BE2C (cell line): ENCODE measurements around a stretch of chr3.

- RRBS: 38% methylated on average over 3 of the region's 17 CpGs
Observed at GRCh38 chr3:195030785-195031554, 240.0 kb downstream of the XXYLT1 start.

DNA sequence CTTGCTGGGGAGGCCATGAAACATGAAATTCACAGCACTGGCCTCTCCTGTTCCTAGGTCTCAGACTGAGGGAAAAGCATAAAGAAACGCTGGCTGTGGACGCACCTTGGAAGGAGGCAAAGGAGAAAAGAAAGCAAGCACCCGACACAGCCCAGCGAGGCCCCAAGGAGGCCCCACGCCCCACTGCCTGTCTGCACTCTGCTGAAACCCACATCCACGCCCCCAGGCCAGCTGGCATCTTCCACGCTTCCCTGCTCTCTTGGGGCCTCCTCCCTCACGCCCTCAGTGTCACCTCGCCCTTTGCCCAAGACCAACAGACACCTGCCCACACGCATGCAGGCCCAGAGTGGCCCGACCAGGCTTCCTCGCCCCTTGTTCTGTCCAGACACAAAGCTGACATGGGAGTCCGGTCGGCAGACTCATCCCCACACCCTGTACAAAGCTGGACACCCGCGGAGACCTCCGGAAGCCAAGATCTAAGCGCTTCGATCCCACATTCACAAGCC is 176.8 kb downstream of the XXYLT1 start:
- RRBS: 78% methylated on average over 5 of the region's 19 CpGs

DNA sequence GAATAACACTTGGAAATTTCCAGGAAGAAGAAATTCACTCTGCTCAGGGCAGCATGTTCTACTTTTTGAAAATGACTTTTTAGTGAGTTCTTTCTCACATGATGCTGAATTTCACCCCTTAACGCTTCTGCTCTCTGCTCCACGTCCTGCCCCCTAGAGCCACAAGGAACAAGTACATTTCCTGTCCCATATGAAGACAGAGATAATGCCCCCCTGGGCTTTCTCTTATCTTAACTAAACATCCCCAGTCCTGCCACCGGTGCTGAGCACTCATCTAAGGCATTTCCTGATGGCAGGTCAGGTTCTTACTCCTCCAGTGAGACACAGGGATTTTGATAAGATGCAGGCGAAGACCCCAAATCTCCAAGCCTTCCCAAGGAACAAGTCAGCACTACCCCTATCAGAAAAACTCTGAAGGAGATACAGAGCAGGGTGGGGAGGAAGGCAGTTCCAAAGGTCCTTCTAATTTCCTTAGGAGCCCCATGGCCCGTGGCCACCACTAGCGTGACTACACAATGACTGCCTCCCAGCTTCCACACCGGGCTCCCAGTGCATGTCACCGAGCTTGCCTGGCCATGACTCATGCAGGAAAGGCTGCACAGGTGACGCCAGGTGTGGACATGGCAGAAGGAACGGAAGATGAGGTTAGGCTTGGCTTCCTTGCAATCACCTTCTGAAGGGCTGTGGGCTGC is 152.9 kb downstream of the XXYLT1 start:
- RRBS: no CpG with 5 or more reads among the region's 10 CpGs

DNA sequence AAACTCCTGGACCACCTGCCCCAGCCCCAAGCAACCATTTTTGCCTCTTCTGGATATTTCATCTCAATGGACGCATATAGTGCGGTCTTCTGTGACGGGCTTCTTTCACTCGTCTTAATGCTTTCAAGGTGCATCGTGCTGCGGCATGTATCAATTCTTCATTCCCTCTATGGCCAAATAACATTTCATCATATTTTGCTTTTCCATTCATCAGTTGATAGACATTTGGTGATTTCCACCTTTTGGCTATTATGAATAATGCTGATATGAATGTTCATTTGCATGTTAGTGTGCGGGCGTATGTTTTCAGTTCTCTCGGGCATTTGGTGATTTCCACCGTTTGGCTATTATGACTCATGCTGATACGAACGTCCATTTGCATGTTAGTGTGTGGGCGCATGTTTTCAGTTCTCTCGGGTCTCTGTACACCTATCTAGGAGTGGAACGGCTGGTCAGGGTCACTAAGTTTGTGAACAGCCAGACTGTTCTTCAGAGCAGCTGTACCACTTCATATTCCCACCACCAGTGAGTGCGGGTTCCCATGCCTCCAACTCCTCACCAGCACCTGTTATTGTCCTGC is 141.5 kb downstream of the XXYLT1 start:
- RRBS: no CpG with 5 or more reads among the region's 16 CpGs

DNA sequence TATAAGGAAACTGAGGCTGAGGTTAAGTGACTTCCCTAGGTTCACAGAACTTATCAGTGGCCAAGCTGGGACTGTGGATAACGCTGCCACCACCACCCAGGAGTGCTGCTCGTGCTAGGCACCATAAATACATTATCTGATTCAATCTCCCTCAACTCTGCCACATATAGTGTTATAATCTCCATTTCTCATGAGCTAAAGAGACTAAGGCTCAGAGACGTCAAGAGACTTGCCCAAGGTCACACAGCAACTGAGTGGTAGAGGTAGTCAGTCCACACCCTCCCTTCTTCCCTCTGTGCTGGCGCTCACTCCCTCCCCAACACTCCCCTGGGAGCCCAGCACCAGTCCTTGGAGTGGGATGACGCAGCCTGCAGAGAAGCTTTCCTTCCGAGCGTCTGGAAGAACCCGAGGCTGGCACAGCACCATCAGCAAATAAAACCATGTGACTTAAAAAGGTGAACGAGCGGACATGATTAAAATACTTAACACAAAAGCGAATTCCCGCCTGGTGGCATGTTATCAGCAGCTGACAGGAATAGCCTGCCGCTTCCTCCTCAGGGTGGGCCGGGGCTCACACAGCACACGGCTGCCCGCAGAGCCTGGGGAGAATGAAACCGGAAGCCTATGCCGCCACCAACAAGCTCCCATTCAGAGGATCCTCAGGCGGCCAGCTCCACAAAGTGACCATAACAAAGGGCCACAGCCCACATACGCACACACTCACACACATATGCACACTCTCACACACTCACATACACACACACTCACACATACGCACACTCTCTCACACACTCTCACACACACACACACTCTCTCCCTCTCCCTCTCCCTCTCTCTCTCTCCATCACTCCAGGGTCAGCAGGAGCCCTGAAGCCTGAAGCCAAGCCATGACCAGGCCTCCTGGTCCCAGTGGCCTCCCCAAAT is 120.6 kb downstream of the XXYLT1 start:
- RRBS: 2% methylated on average over 4 of the region's 21 CpGs

DNA sequence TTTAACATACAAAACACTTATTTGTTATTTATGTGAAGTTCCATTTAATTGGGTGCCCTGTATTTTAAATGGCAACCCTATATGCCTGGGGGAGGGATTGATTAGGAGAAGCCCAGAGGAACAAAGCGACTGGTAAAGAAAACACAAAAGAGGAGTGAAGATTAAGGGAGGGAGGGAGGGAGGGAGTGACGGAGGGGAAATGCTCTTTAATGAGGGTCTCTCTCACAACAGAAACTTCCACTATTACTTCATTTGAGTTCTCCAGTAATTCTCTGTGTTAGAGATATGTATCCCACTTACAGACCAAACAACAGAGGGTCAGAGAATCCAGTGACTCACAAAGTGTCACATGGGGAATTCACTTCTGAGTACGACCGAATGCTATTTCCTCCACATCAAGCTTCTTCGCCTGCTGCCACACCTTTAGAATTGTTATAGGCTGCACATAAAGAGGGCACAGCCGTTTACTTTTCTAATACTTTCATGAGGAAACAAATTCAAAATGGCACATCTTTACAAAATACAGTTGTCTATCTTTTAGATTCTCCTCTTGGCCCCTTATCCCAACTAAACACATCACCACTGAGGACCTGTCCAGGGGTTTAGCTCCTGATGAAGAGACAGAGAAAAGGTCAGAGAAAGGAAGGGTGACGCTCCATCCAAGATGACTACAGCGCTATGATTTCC is 119.1 kb downstream of the XXYLT1 start:
- RRBS: no CpG with 5 or more reads among the region's 8 CpGs

DNA sequence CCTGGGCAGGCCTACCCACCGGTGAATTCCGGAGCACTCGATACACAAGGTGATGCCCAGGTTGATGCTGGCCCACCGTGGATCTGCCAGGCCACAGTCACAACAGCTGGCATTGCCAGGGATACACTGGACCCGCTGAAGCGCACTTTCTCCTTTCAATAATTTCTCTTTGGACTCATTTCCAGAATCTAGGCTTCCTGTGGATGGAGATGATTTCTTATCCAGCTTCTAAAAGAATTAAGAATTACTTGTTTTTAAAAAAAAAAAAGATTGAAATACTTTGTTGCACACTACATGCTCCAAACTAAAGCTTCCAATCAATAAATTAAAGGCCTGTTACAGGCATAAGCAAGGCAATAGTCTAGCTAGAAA is 31.0 kb upstream of the XXYLT1 start:
- RRBS: no CpG with 5 or more reads among the region's 6 CpGs

DNA sequence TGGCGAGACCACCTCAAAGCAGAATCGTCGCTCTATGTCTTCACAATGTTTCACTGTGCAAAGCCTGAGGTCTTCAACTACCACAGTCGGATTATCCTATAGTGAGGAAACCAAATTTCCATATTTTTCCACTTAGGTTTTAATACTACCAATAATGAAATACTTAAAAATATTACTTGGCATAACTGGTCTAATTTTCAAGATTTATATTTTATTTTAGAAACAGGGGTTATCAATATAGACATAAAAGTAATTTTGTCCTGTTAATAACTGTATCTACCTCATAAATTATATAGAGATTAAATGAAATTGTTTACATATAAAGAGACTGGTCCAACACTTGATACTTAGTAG is 36.2 kb upstream of the XXYLT1 start:
- RRBS: no CpG with 5 or more reads among the region's 4 CpGs

DNA sequence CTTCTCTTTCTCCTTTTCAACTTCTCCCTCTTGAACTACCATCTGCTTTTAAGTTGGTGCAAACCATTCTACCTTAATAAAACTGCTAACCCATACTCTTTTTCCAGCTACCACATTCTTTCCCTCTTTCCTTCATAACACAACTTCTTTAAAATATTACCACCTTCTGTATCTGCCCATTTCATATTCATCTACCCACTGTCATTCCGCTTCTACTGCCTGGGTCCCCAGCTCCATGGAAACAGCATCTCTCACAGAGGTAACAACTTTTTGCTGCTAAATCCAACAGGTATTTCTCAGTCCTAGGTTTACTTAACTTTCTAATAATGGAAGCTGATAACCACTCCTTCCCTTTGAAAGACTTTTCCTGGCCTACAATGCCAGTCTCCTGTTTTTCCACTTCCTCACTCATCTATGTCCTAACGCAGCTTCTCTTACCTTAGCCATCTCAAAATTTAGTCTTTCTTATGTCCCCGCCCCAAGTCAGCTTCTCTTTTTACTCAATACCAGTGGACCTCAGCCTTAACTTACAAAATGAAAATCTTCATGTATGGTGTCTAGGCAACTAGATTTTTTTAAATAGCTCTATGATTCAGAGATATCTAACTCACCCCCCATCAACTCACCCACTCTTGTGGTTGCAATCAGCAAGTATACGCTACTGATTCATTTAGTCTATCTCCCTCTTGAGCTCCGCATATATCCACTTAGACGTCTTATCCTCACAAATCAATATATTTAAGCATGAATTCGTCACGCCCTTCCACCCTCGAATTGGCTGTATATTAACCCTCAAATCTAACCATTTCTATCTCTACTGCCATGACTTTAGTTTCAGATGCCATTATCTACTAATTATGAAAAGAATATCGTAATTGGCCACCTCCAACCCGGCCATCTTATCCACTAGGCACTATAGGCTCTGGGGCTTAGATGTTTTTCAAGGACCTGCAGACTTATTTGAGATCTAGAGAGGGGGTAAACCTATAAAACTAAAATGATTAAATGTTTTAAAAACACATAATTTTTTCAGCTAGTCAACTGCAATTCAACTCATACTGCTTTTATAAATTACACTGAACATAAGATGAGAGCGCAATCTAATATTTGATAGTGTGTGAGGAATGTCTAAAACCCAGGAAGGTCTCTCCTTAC is 58.9 kb upstream of the XXYLT1 start:
- RRBS: no CpG with 5 or more reads among the region's 12 CpGs

DNA sequence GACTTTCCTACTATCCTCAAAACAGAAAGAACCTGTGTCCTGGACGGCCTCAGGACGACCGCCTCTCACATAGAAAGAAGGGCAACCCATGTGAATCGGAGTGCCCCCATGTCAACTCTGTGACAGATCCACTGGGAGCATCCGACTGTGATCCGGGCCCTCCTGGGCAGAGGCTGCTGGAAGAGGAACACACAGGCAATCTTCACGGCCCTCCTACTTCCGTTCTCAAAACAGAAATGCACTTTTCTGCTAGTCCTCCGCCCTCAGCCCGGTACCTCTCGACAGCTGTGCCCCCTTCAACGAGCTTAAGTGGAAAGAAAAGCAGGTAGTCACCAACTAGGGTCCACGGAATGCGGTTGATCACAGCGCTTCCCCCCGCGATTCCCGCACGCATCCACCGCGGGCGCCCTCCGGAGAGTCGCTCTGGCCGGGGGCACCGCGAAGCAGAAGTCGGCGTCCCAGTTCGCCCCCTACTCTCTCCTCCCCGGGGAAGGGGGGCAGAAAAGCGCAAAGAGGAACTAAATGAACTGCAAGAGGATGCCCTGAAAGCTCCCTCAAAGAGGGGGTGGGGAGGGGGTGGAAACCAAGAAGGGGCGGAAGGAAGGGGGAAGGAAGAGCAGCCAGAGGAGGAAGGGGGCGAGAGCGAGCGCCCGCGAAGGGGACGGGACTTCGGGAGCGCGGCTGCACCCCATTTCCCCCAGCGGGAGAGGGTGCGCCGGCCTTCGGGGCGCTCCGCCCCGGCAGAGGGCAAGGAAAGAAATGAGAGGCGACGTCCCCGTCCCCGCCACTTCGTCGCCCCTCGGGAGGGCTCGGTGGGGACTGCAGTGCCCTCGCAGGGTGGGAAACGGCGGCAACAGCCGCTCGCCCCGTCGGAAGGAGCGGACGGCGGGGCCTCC is 755 bp downstream of the ACAP2 start:
- RRBS: under 1% methylated on average over 10 of the region's 67 CpGs

DNA sequence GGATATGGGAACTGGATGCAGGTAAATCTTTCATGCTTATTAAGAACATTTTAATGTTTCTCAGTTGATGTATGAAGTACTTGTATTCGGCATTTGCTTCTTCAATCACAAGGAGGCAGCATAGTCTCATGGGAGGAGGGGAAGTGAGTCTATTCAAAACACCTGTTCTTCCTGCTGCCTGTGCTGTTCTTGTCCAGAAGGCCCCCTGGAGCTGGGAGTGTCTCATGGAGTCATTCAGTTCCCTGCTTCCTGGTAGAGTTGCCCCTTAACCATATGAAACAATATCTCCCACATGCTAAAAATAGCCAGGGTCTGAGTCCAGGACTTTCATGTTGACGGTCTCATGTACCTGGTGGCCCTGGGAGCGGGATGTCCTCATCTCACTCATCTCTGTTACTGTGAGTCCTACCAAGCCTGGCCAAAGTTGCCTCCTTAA is 15.5 kb upstream of the PPP1R2 start:
- RRBS: no CpG with 5 or more reads among the region's 3 CpGs

GRCh38 chr3:195573829-195574059 is 10.0 kb downstream of the APOD start:
- RRBS: 98% methylated on average over 1 of the region's 8 CpGs

DNA sequence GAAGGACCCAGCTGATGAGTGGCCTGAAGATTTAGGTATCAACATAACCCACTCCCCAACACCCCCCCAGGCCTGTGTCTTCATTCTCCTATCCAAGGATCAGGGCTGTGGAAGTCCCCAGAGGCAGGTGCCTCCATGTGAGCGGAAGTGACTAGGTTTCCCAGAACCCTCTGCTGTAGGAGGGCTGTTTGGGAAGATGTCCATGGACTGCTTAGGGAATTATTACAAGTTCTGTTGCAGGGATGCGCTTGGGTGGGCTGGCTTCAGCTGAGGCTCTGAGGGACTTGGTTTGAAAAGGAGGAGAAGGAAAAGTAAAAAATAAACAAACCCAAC is 12.0 kb upstream of the APOD start:
- RRBS: no CpG with 5 or more reads among the region's 2 CpGs

DNA sequence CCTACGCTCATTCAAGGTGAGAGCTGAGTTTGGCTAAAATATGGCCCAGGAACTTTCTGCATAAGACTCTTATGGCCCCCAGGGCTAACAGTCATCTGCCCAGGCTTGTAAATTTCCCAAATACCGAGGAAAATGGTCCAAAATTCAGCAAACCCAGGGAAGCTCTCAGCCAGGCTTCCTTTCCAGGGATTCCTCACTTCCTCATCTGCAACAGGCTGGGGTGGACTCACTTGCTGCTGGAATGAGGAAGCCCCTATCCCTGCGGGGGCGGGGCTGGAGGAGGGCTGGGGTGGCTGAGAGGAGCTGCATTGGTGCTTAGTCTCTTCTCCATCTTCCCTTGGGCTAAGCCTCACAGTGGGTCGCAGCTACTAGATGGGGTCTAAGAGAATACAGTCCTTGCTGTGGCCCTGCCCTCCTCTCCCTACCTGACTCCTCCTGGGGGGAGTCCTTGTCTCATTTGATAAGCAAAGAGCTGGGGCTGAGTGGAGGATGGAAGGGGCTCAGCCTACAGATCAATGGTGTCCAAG is 28.5 kb upstream of the APOD start:
- RRBS: no CpG with 5 or more reads among the region's 5 CpGs

DNA sequence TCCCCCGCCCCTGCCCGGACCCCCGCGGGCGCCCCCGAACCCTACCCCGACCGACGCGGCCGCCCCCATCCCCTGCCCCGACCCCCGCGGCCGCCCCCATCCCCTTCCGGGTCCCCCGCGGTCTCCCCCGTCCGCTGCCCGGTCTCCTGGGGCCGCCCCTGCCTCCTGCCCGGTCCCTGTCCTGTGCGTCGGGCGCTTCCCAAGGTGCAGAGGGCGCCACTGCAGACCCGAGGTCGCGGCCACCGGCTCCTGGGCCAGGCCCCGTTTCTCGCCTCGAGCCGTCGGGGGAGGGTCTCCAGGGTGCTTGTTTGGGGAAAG is 51.6 kb upstream of the APOD start:
- RRBS: no CpG with 5 or more reads among the region's 36 CpGs

DNA sequence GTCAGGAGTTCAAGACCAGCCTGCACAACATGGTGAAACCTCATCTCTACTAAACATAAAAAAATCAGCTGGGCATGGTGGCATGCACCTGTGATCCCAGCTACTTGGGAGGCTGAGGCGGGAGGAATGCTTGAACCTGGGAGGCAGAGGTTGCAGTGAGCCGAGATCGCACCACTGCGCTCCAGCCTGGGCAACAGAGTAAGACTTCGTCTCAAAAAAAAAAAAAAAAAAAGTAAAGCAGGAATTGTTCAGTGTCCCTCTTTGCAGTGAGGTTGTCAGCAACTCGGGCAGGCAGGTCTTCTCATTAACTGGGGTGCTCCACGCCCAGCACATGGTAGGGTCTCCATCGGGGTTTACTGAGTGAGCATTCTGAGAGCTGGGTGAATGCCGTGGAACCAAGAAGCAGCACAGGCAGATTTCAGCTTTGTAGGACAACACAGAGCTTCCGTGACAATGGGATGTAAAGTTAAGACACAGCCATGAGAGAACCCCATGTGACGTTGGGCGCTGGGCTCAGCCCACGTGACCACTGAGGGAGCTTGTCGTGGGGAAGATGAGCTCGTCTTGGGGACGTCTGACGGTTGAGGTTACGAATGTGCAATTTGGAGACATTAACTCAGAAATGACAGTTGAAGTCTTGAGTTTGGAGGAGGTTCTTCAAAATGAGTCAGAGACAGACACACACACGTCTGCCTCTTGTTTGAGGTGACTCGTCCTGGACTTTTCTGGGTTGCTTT is 51.6 kb upstream of the MUC20 start:
- RRBS: no CpG with 5 or more reads among the region's 20 CpGs

GRCh38 chr3:195705075-195705910 is 15.5 kb upstream of the MUC20 start:
- RRBS: no CpG with 5 or more reads among the region's 9 CpGs

- RRBS: 90% methylated on average over 10 of the region's 57 CpGs
Observed at GRCh38 chr3:195872847-195874027, 35.1 kb downstream of the TNK2 start.

GRCh38 chr3:195893410-195893659 is 15.0 kb downstream of the TNK2 start:
- RRBS: no CpG with 5 or more reads among the region's 6 CpGs

DNA sequence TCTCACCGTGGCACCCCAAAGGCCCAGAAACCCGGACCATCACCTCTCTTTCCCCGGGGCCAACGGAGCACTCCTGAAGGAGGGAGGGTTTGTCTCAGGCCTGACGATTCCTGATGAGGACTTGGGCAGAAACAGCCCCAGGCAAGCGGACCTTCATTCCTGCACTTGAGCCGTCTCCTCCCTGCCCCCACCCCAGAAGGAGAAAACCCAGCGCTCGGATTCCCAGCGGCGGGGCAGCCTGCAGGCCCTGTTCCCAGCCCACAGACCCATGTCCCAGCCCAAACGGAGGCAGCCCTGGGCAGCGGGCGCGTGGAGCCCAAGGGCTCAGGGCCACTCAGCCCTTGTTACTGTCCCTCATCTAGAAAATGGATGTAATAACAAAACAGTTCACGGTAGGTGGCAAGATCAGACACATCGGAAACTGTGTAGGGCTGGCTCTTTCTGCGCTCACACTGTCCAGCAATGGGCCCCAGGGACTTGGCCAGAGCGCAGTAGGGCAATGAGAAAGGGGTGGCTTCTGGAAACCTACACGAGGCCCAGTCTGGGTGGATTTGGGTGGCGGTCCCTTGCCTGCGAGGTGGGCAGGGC is 1.9 kb upstream of the TNK2 start:
- RRBS: no CpG with 5 or more reads among the region's 22 CpGs